ENCODE measurements around a stretch of chr5.

- PRO-cap, 8 experiments, result peak in 4 of 8 experiments; most common plus-strand start chr5:124748985 (in 3)
Measured at GRCh38 chr5:124748946-124749079, 2.4 kb upstream of the ZNF608 start.

- PRO-cap, 8 experiments, result no peak in any of the 8 experiments
Measured at GRCh38 chr5:124749080-124749773, 2.8 kb upstream of the ZNF608 start.

DNA sequence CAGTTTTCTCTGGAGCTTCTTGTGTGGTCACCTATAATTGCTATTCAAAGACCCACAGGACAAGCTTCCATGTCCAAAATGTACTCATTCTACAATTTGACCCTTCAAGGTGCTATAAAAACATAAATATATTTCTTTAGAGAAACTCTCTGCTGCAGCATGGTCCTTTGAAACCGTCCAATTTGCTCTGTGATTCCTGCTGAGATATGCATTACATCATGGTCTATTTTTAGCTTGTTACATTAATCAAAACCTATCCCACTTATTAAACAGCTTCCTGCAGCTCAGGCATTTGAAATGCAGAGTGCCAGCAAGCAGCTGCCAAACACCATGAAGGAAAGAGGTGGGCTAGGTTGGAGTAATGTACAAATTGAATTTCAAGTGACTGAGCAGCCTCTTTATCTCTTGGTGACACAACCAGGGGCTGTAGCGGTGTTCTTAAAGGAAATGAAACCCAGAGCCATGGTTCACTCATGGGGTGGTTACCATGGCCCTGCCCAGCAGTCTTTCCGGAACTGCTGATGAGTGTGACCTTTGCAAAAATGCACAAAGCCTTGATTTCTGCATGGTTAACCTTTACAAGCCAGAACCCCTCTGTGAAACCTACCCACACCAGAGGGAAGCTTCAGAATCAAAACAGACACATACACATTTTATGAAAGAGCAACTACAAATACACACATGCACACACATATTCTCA is 155.7 kb upstream of the ZNF608 start:
- PRO-cap, 8 experiments, result no peak in any of the 8 experiments

DNA sequence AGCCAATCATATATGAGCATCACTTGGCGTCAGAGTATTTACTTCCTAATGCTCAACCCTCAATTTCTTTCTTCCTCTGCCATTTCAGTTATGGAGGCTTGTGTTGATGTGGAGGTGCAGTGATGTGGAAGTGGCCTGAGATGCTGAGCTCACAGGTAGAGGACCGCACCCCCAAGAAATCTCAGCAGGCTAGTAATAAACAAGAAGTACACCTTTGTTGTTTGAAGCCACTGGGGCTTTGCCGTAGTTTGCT is 206.3 kb upstream of the ZNF608 start:
- PRO-cap, 8 experiments, result no peak in any of the 8 experiments

DNA sequence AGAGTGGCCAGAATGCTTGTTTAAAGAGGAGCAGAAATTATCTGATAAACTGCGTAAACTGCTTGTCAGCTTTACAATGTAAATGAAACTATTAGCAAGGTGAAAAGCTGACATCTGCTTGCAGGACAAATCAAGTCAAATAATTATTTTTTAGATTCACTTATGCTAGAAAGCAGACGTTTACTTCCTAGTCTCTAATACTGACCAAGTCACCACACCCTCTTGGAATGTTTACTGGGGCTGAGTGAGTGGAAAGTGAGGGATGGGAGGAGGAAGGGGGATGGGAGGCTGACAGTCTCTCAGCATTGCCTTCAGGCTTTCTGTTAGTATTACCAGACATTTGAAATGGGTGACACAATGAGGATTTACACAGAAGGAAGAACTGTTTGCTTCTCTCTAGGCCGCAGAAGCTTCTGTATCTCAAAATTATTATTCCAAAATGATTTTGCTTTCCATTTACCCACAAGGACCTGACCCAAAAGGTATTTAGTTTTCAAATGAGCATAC is 232.7 kb upstream of the ZNF608 start:
- PRO-cap, 8 experiments, result no peak in any of the 8 experiments

DNA sequence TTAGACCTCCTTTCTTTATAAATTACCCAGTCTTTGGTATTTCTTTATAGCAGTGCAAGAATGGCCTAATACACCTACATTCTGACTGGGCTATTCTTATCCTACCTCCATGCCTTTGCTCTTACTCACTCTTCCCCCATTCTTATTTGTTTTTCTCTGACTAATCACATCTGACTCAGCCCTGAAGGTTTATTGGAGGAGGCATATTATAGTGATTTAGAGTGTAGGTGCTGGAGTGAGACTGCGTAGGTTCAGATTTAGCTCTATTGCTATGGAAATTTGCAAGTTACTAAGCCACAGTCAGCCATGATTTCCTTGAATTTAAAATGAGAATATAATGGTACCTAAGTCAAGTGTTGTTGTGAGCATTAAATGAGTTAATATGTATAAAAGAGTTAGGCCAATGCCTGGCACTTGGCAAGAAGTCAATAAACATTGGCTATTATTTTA is 531.1 kb upstream of the ZNF608 start:
- PRO-cap, 8 experiments, result no peak in any of the 8 experiments

DNA sequence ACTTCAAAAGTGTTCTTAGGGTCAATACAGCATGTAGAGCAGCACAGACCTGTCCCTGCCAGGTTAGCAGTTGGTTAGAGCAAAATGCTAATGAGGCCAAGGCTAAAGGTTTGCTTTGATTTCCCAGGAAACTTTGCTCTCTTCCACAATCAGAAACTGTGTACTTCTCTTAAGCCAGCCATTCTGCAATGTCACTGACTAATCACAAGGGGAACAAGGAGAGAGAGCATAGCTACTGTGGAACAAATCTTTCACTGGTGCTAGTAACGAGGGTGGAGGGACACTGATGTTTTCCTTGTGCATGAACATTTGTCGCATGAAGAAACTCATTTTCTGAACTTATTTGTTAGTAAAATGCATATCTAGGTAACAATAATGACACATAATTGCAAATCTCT is 53.0 kb upstream of the GRAMD2B start:
- PRO-cap, 8 experiments, result no peak in any of the 8 experiments

GRCh38 chr5:126449648-126450292 is 26.6 kb downstream of the GRAMD2B start:
- PRO-cap, 8 experiments, result peak in 8 of 8 experiments; most common plus-strand start chr5:126449900 (in 8); most common minus-strand start chr5:126449788 (in 8)

- PRO-cap, 8 experiments, result peak in 3 of 8 experiments; most common plus-strand start chr5:126450614 (in 3); most common minus-strand start chr5:126450536 (in 1)
Measured at GRCh38 chr5:126450293-126450886, 27.2 kb downstream of the GRAMD2B start.

- PRO-cap, 8 experiments, result no peak in any of the 8 experiments
Measured at GRCh38 chr5:126464864-126465471, 41.8 kb downstream of the GRAMD2B start.

- PRO-cap, 8 experiments, result no peak in any of the 8 experiments
Measured at GRCh38 chr5:126499926-126500362, 76.7 kb downstream of the GRAMD2B start.

- PRO-cap, 8 experiments, result no peak in any of the 8 experiments
Measured at GRCh38 chr5:126519036-126519547, 75.9 kb downstream of the ALDH7A1 start.

- PRO-cap, 8 experiments, result no peak in any of the 8 experiments
Measured at GRCh38 chr5:126886941-126887677, 110.2 kb downstream of the LMNB1 start.

DNA sequence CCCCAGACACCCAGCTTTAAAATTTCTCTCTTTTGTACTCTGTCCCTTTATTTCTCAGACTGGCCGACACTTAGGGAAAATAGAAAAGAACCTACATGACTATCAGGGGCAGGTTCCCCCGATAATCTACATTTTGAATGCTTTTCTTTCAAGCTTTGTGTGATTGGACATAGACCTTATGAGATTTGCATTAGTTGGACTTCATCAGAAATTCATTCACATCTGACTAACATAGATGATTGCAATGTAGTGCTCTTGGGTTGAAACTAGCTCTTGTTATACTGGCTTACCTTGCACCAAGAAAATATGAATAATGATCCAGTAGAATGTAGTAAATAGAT is 119.0 kb downstream of the MARCHF3 start:
- PRO-cap, 8 experiments, result no peak in any of the 8 experiments

GRCh38 chr5:126949935-126951066 is 80.1 kb downstream of the MARCHF3 start:
- PRO-cap, 8 experiments, result no peak in any of the 8 experiments

DNA sequence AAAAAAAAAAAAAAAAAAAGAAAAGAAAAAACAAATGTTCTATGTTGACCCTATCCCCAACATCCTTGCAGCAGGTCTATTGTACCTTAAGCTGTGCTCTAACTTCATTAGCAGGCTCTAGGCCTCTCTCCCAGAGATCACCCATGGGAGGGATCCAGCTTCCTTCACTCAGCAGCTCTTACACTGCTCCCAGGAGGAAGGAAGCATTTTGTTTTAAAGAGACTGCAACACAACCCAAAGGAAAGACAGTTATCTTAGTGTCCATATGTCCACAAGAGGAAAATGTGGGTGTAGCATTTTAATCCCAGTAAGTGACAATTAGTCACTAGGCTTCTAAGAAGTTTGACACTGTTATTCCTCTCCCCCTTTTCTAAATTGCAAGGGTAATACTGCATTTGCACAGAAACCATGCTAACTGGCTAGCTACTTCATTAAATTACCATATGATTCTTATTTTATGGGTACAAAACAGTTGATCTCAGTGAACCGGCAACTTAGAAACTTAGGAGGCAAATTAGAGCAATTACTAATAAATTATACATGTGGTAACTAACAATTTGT is 58.8 kb downstream of the MARCHF3 start:
- PRO-cap, 8 experiments, result no peak in any of the 8 experiments

DNA sequence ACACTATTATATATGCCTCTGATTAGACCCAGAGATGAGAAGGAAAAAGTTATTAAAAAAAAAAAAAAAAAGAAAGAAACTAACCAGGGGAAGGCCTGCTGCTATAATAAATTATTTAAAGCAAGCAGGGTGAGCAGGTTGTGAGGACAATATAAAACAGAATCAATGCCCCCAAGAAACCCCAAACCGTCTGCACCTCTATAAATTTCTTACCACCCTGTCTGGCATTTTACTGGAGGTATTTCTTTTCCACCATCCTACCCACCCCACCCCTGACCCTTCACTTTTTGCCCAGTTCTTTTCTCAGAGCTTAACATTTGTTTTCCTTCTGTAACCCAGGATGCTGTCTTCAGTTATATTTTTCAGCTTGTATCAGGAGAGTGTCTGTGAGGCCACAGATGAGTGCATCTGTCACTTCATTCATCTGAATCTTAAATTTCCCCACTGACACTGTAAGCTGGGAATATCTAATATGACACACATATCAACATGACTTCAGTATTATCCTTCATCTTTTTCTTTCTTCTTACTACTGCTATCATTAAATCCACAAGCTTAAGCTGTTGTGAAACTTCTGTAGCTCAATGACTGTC is 5.0 kb downstream of the MARCHF3 start:
- PRO-cap, 8 experiments, result no peak in any of the 8 experiments

GRCh38 chr5:128054216-128054831 is 29.2 kb upstream of the SLC12A2 start:
- PRO-cap, 8 experiments, result no peak in any of the 8 experiments

- PRO-cap, 8 experiments, result no peak in any of the 8 experiments
Measured at GRCh38 chr5:128113917-128114347, 30.4 kb downstream of the SLC12A2 start.

DNA sequence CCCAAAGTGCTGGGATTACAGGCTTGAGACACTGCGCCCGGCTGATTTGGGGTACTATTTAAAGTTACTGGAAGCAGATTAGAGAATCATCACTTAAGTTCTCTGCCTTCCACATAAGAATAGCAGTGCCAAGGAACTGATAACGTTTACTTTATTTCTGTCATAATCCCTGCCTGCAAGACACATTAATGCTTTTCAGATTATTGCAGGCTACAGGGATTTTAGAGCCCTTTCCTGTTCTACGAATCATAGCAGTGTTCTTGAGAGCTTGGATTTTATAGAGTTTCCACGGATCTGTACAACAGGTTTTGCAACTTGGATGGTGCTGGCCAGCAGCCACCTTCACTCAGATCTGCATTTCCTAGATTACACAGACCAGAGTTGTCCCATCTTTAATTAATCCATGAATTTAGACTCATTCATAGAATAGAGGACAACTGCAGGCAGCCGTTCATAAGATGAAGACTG is 38.0 kb downstream of the SLC12A2 start:
- PRO-cap, 8 experiments, result no peak in any of the 8 experiments